Stomach (tissue), 7 donors: ENCODE measurements around the genes MPHOSPH6 and HSBP1.

GRCh38 chr16:80981056-80981595, 25.6 kb downstream of the CMC2 start:
- PRO-cap: no peak
- RAMPAGE, long total RNA, 5 experiments: no peak in any of the 5 experiments
- RRBS: no CpG with 5 or more reads among the region's 1 CpG

- PRO-cap: no peak
- RAMPAGE, long total RNA, 5 experiments: no peak in any of the 5 experiments
- RRBS: no CpG with 5 or more reads among the region's 7 CpGs
These were observed 13.4 kb downstream of the CMC2 start for GRCh38 chr16:80993142-80993801.

DNA sequence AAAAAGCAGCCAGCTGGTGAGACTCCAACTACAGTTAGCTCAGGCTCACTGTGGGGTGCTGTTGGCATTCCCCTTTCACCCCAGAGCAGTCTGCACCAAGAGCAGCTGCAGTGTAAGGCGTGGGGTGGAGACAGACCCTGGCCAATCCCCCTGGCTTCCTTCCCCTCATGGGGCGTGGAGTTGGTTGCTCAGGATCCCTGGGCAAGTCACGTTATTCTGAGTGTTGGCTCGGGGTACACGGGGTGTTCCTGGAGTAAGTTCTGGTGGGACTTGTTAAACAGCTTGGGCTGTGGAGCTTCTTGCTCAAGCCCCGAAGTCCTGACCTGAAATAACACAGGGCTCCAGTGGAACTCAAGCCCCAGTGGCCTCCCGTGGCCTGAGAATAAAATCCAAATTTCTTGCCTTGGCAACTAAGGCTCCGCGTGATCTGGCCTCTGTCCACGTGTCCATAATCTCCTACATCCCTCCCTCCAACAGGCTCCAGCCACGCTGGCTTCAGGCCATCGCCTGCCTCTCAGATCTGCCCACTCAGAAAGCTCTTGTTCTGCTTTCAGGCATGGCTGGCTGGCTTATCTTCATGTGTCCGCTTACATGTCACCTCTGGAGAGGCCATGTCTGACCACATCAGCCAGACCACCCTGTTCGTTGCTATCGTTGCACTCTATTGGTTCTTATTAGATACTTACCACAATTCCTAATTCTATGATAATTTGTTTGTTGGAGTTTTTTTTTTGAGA, 49.3 kb upstream of the BCO1 start:
- PRO-cap: no peak
- RAMPAGE, long total RNA, 5 experiments: no peak in any of the 5 experiments
- RRBS: no CpG with 5 or more reads among the region's 15 CpGs

- PRO-cap: no peak
- RAMPAGE, long total RNA, 5 experiments: start-site peak on the plus strand in 1 of 5 experiments, at chr16:81324167-81324397 at its widest, 14 reads per replicate
- RRBS: no CpG with 5 or more reads among the region's 14 CpGs
These were observed 9.7 kb downstream of the GAN start for GRCh38 chr16:81323994-81325287.

DNA sequence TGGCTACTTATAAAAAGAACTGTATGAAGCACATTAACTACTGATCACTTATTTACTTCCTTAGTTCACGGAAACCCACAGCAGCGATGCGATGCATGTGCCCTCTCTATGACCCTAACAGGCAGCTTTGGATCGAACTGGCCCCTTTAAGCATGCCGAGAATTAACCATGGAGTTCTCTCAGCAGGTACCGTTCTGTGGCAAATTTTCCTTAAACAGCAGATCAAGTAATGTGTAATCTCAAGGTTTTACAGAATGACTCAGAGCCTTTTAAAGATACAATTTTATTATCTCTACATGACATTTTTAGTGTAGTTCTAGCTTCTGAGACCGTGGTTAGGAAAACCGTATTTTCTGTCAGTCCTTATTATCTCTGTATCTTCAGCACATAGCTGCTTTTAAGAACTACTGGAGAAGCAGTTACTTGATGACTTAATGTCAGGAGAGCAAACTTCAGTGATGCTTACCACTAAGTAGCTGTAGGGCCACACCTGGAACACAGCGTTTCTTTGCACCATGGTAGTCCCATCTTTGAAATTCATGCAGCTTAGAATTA, 43.1 kb downstream of the GAN start:
- PRO-cap: no peak
- RAMPAGE, long total RNA, 5 experiments: start-site peak on the plus strand in 1 of 5 experiments, centred at position 141 of the sequence, 5 reads per replicate
- RRBS: no CpG with 5 or more reads among the region's 9 CpGs

DNA sequence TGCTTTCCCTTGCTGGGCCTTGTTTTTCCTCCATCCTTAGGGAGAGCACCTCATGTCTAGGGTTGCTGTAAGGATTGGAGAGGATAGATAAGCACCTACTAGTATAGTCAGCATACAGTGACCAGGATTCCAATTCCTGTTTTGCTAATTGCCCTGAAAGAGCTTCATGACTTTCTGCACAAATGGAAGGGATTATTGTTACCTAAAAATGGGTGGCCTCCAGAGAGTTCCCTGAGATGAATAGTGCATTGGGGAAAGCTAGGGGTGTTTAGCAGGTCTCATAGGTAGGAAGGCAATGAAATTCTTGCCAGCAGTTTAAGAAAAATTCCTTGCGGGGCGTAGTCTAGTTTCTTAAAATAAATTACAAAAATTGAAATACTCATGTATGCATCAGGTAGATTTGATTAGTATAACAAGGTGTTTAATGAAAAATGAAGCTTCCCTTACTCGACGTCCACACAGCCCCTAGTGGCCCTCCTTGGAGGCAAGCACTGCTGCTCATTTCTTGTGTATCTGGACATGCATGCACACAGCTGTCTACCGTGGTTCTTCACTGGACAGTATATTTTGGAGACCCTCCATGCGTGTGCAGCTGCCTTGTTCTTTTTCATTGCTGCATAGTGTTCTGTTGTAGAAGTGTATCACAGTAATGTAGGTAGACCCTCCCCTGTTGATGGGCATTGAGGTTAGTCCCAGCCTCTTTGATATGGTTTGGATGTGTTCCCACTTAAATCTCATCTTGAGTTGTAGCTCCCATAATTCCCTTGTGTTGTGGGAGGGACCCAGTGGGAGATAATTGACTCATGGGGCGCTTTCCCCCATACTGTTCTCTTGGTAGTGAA, 6.0 kb downstream of the CMIP start:
- PRO-cap: no peak
- RAMPAGE, long total RNA, 5 experiments: start-site peak on the plus strand in 1 of 5 experiments, centred at position 112 of the sequence, 6 reads per replicate
- RRBS: no CpG with 5 or more reads among the region's 7 CpGs

GRCh38 chr16:81463716-81464530, 19.3 kb downstream of the CMIP start:
- PRO-cap: no peak
- RAMPAGE, long total RNA, 5 experiments: start-site peak on the plus strand in 2 of 5 experiments, at chr16:81463674-81464498 at its widest, 5 to 46 reads per replicate
- RRBS: no CpG with 5 or more reads among the region's 13 CpGs

GRCh38 chr16:81497659-81498356, 53.2 kb downstream of the CMIP start:
- PRO-cap: no peak
- RAMPAGE, long total RNA, 5 experiments: start-site peak on the plus strand in 3 of 5 experiments, at chr16:81497664-81498340 at its widest, 7 to 26 reads per replicate
- RRBS: 75% methylated on average over 2 of the region's 15 CpGs

- PRO-cap: no peak
- RAMPAGE, long total RNA, 5 experiments: start-site peak on the plus strand in 1 of 5 experiments, at chr16:81547006-81547265 at its widest, 6 reads per replicate
- RRBS: 92% methylated on average over 3 of the region's 23 CpGs
These were observed 102.2 kb downstream of the CMIP start for GRCh38 chr16:81546624-81547294.

- PRO-cap: no peak
- RAMPAGE, long total RNA, 5 experiments: start-site peak on the plus strand in 1 of 5 experiments, at chr16:81581978-81582051 at its widest, 5 reads per replicate
- RRBS: no CpG with 5 or more reads among the region's 5 CpGs
These were observed 137.1 kb downstream of the CMIP start for GRCh38 chr16:81581733-81582159.

GRCh38 chr16:81584227-81584562, 139.6 kb downstream of the CMIP start:
- PRO-cap: no peak
- RAMPAGE, long total RNA, 5 experiments: no peak in any of the 5 experiments
- RRBS: no CpG with 5 or more reads among the region's 5 CpGs

- PRO-cap: no peak
- RAMPAGE, long total RNA, 5 experiments: no peak in any of the 5 experiments
- RRBS: no CpG with 5 or more reads among the region's 25 CpGs
These were observed 162.5 kb upstream of the PLCG2 start for GRCh38 chr16:81616299-81617263.

DNA sequence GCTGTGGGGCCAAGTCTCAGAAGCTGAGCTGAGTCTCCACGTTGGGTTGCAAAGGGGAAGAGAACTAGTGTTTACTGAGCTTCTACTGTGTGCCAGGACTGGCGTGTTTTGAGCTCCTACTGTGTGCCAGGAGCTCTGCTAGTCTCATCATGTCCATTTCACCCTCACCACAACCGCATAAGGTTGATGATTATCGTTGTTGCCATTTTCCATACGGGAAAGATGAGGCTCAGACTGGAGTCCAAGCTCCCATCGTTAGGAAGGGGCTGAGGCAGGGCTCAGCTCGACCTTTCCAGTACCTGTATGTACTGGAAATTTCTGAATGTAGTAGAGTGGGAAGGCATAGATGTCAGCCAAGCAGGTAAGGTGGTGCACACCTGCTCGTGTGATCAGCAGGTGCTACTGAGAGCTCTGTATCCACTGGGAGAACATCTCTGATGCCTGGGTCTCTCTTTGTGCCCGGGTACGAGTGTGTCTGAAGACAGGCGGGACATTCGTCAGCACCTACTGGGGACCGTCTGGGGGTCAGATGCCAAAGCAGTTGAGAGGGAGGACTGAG, 157.1 kb upstream of the PLCG2 start:
- PRO-cap: no peak
- RAMPAGE, long total RNA, 5 experiments: start-site peak on the plus strand in 1 of 5 experiments, centred at position 402 of the sequence, 8 reads per replicate
- RRBS: no CpG with 5 or more reads among the region's 13 CpGs

DNA sequence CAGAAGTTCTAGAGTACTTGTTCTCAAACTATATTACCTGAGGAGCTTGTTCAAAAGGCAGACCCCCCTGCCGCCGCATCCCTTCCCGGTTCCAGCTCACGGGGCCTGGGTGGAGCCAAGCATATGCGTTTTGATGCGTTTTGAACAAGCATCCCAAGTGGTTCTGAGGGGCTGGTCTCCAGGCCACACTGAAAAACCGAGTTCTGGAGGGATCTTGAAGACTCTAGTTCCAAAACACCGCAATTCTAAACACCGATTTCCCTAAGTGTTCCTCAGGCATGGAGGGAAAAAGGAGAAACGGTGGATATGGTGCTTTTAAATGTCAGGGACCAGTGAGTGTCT, 84.5 kb upstream of the PLCG2 start:
- PRO-cap: unidirectional peak, plus-strand start at position 192 of the sequence
- RAMPAGE, long total RNA, 5 experiments: no peak in any of the 5 experiments
- RRBS: no CpG with 5 or more reads among the region's 10 CpGs

GRCh38 chr16:81863496-81864521, 84.7 kb downstream of the PLCG2 start:
- PRO-cap: unidirectional peak, plus-strand start at chr16:81864266
- RAMPAGE, long total RNA, 5 experiments: no peak in any of the 5 experiments
- RRBS: no CpG with 5 or more reads among the region's 10 CpGs

DNA sequence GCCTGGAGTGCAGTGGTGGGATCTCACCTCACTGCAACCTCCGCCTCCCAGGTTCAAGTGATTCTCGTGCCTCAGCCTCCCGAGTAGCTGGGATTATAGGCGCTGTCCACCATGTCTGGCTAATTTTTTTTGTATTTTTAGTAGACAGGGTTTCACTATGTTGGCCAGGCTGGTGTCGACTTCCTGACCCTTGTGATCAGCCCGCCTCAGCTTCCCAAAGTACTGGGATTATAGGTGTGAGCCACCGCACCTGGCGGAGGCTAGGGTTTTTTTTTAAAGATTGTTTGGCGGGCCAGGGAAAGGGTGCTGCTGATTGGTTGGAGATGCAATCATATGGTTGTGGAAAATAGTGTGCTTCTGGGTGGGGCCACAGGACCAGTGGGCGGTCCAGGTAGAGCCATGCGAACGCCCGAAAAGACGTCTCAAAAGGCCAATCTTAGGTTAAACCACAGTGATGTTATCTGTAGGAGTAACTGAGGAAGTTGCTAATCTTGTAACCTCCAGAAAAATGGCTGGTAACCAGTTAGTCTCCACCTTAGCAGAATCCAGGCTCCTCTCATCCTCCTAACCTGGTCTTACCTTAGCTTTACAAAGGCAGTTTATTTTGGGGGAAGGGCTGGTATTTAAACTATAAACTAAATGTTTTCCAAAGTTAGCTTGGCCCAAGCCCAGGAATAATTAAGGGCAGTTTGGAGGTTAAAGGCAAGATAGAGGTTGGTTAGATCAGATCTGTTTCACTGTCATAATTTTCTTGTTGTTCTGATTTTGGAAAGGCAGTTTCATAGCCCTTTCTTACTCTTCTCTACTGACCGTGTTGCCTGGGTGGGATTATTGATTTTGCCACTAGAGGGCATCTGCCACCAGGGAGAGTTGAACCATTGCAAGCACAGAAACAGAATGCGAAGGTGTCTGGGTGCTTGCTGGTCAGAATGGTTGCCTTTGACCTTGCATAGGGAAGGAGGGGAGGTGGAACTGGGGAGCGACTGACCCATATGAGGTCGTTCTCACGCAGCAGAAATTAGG, 110.9 kb downstream of the PLCG2 start:
- PRO-cap: no peak
- RAMPAGE, long total RNA, 5 experiments: no peak in any of the 5 experiments
- RRBS: no CpG with 5 or more reads among the region's 19 CpGs

GRCh38 chr16:82169566-82170452, at the start of gene MPHOSPH6:
Gene MPHOSPH6, minus strand, starts transcription at chr16:82170224.
- PRO-cap: bidirectional peak, plus-strand start at chr16:82170394, minus-strand start at chr16:82170215
- RAMPAGE, long total RNA, 5 experiments: start-site peak on the minus strand in 4 of 5 experiments, at chr16:82170178-82170224 at its widest, 206 to 615 reads per replicate
- RRBS: under 1% methylated on average over 9 of the region's 67 CpGs

- PRO-cap: bidirectional peak, plus-strand start at chr16:82655659, minus-strand start at chr16:82655510
- RAMPAGE, long total RNA, 5 experiments: no peak in any of the 5 experiments
- RRBS: no CpG with 5 or more reads among the region's 5 CpGs
These were observed 28.6 kb downstream of the CDH13 start for GRCh38 chr16:82655235-82655805.

DNA sequence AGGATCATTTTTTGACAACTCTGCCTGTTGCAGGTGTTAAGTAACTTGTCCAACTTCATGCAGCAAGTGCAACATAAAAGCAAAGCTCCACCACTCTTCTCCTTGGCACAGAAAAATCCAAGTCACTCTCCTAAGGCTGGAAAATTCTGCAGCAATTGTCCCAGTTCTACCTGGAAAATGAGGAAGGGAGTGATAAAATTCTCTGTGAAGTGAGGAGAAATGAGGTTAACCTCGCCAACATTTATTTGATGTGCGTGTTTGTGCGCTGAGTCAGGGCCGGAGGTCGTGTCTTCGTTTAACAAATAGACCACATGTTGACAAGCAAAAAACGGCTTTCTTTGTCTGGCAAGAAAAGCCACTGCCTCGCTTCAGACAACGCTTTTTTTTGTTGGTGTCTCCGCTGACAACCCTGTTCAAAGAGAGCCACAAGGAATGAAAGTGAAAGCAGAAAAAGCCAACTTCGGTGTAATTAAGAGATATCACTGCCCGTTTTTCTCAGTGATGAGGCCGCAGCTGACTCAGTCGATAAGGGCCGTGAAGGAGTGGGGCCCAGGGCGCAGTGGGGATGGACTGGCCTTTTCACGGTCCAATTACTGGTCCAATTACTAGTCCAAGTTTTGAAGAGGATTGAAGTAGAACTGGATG, 510.5 kb downstream of the CDH13 start:
- PRO-cap: no peak
- RAMPAGE, long total RNA, 5 experiments: no peak in any of the 5 experiments
- RRBS: no CpG with 5 or more reads among the region's 17 CpGs

DNA sequence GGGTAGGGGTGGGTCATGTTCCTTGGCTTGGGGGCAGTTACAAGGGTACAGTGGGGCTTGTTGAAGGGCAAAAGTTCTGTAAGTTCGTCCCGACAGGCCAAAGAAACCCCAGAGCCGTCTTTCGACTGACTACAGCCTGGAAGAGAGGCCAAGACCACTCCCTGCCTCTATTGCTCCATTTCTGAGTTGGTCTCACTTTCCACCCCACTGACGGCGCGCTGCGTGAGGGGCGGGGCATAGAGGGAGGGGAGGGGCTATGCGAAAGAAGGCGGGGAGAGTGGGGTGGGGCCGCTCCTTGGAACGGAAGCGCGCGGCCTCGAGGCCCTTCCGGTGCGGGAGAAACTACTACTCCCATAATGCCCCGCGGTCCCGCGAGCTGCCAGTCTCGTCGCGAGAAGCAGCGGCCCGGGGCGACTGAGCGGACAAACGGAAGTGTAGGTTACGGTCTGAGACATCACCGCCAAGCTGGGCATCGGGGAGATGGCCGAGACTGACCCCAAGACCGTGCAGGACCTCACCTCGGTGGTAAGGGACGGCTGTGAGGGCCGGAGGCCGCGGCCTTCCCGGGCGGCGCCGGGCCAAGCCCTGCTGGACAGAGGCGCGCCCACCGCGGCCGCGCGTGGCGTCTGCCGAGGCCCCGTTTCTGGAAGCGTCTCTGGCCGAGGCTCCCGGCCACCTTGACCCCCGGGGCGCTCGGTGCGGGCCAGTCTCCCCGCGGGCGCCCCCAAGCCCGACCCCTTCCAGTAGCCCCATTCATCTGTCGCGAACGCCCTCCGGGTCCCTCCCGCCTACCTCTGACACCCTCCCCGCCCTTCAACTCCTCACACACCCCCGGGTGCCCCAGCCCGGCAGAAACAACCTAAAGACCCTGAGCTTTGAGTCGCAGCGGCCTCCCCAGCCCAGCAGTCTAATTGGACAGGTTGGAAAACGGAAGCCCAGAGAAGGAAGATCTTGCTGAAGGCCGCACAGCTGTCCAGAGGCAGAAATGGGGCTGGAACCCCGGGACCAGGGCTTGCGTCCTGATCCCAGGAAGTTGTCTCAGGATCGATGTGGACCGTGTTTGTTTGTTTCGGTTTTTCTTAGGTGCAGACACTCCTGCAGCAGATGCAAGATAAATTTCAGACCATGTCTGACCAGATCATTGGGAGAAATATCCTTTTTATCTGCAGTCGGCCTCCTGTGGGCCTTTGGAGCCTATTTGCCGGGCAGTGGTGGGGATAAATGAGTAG, at the start of gene HSBP1:
Gene HSBP1 (plus strand): TSS at position 382 of the 1,229 bp plus-strand sequence.
- PRO-cap: bidirectional peak, plus-strand start at position 425 of the sequence, minus-strand start at position 183 of the sequence
- RAMPAGE, long total RNA, 5 experiments: start-site peak on the plus strand in 5 of 5 experiments, centred at positions 410 to 440 of the sequence, 83 to 4,255 reads per replicate
- RRBS: 1% methylated on average over 31 of the region's 85 CpGs